Thoracic aorta (tissue), 1 donor: ENCODE results near the genes ZNF787, ZNF582, ZNF71, PEG3 and ZNF749.

GRCh38 chr19:55707275-55708475 is 30.5 kb downstream of the NLRP9 start:
- RAMPAGE, long total RNA: no peak

DNA sequence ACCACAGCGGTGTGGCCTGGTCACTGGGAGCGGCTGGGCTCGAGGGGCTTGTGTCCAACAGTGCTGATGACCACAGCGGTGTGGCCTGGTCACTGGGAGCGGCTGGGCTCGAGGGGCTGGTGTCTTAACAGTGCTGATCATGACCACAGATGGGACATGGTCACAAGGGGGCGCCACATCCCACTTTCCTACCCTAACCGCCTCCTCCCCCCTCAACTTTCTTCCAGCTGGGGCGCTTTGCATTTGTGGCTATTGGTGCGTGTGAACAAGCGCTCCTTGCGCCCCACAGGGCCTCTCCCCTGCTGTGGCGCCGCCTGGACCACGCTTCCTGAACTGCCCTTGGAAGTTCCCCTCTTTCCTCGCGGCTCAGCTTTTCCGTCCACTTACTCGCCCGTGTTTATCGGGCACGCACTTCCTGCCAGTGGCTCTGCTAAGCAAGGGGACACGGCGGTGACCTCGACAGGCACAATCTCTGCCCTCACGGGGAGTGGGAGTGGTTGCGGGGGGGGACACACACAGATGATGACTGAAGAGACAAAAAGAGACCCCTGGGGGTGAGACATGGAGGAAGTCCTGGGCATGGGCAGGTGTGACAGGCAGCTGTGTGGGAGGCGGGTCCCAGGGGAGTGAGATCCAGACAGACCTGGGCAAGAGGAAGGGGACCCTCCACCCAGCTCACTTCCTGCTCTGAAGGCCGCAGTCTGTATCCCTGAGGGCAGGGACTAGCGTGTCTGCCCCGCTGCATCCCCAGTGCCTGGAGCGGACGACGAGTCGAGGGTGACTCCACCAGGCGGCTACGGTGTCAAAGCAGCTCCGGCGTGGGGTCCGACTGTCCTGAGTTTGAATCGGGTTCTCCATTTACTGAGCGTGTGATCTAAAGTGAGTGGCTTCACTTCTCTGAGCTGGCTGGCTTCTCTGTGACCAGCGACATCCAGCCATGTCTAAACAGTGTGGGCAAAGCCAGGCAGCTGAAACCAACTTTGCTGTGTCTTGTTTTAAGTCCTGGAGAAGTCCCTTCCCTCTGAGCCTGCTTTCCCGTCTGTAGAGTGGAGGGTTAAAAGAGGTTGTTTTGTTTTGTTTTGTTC is 40.2 kb downstream of the ZNF787 start:
- RAMPAGE, long total RNA: no peak

DNA sequence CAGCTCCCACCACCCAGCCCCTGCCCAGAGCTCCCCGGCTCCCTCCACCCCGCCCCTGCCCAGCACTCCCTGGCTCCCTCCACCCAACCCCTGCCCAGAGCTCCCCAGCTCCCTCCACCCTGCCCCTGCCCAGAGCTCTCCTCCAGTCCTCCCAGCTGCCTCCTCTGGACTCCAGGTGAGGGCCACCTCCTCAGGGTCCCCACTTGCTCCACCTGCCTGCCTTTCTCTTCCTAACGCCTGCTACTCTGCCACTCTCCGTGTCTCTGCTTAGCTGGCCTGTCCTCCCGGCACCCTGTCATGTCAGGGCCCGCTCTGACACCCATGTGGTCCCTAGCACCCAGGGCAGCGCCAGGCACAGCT is 12.8 kb downstream of the ZNF787 start:
- RAMPAGE, long total RNA: no peak

GRCh38 chr19:56120816-56121799 is at the start of gene ZNF787:
ZNF787 (minus strand) TSS chr19:56121295.
- RAMPAGE, long total RNA: start-site peak on the minus strand at chr19:56121229-56121276, 75 reads; start-site peak on the minus strand at chr19:56121374-56121432, 8 reads; start-site peak on the minus strand at chr19:56121460-56121537, 10 reads

GRCh38 chr19:56392940-56393800 is at the start of gene ZNF582:
ZNF582 (minus strand) TSS chr19:56393534.
- RAMPAGE, long total RNA: start-site peak on the minus strand at chr19:56393505-56393559, 32 reads; start-site peak on the plus strand at chr19:56393609-56393714, 15 reads

GRCh38 chr19:56594810-56595772 is at the start of gene ZNF71:
ZNF71 (plus strand) TSS chr19:56595302.
- RAMPAGE, long total RNA: start-site peak on the plus strand at chr19:56595302-56595316, 61 reads

DNA sequence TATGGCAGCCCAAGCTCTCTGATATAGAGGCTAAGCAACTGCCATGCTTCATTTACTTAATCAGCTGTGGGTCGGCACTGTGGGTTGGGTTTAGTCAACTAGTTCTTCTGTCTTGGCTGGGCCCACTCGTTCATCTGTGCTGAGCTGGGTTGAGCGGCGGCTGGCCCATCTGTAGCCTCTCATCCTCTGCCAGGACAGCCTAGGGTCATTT is 6.5 kb upstream of the ZNF835 start:
- RAMPAGE, long total RNA: no peak

- RAMPAGE, long total RNA: no peak
These were observed 48.8 kb upstream of the ZNF835 start for GRCh38 chr19:56720269-56720817.

DNA sequence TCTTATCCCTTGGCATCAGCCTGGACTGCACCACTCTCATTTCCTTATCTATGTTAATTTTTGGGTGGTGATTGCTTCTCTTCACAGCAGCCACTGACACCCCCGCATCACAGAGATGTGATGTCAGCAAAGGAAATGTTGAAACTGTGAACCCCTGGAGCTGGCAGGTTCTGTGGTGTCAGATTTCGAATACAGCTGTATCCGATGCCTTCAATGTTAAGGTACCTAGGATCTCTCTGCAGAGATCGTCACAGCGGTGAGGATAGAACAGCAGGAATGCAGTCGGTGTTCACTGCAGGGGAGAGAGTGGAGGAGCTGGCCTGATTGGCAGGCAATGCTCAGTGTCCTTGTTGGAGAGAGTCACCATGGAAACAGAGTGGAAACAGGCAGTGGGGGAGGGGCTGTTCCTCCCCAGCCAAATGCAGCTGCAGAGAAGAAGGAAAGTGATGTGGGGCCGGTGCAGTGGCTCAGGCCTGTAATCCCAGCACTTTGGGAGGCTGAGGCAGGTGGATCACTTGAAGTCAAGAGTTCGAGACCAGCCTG is 79.5 kb upstream of the ZNF835 start:
- RAMPAGE, long total RNA: no peak

GRCh38 chr19:56837392-56838579 is 2.7 kb downstream of the PEG3 start:
- RAMPAGE, long total RNA: no peak

DNA sequence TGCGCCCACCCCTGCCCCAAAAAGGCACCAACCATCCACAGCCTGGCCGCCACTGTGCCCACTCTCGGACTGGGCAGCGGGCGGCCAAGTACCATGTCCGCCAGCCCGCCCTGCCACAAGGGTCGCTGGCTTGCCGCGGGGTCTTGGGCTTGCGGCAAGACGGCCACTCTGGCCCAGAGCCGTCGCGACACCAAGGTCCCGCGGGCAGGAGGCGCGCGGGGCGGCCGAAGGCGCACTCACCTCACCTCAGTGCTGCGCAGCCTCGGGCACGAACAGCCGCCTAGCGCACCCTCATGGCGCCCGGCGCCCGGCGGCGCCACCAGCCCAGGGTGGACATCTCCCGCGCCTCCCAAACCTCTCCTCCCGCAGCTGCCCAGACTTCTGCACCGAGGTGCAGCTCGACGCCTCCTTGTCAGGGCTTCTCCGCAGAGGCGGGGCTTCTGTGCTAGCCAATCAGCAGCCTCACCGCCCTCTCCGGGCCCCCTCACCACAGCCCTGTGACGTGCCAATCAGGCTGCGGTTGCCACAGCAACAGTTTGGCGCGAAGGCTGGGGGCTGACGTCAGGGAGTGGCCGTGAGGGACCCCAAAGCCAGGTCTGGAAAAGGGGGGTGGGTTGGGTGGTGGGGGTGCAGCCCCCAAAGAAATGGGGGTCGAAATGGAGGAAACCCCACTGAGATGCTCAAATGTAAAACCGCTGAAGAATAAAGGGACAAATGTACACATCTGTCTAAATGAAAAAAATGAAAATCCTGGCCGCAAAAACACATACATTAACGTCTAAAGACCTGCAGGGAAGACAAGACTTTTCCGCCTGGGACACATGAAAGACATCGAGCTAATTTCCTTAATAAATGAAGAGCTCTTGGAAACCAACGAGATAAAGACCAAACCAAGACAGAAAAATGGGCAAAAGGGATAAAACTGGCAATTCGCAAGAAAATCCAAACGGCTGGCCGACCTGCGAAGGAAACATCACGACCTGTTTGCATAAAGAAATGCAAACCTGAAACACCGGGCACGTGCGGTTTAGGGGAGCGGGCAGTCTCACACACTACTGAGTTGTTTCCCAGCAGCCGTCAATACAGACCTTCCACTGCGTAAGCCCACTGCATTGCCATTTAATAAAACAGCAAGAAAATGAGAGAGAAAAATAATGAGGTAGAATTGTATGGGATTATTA is at the start of gene PEG3:
TSS of gene PEG3 (minus strand) at position 385 of the 1,181 bp plus-strand sequence.
- RAMPAGE, long total RNA: start-site peak on the minus strand centred at position 377 of the sequence, 24 bp wide, 158 reads

- RAMPAGE, long total RNA: no peak
These were observed 134.5 kb upstream of the PEG3 start for GRCh38 chr19:56974831-56975538.

DNA sequence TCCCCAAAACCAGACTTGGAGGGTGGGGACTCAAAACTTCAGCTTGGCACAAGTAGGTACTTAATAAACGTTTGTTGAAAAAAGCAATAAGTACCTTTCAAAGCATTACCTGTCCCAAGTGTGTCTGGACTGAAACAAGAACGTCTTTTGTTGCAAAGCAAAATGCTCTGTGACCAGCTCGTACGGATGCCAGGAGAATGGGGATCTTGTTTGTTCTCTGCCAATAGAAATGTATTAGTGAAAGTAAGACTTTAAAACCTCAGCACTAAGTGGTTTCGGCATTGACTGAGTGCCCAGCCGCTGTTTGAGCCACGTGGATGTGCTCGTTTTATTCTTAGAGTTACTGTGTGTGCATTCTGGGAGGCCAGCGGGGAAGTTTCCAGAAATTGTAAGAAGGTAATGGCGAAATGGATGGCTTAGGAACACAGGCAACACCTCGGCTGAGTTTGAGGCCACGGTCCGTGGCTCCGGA is 117.1 kb upstream of the USP29 start:
- RAMPAGE, long total RNA: no peak

DNA sequence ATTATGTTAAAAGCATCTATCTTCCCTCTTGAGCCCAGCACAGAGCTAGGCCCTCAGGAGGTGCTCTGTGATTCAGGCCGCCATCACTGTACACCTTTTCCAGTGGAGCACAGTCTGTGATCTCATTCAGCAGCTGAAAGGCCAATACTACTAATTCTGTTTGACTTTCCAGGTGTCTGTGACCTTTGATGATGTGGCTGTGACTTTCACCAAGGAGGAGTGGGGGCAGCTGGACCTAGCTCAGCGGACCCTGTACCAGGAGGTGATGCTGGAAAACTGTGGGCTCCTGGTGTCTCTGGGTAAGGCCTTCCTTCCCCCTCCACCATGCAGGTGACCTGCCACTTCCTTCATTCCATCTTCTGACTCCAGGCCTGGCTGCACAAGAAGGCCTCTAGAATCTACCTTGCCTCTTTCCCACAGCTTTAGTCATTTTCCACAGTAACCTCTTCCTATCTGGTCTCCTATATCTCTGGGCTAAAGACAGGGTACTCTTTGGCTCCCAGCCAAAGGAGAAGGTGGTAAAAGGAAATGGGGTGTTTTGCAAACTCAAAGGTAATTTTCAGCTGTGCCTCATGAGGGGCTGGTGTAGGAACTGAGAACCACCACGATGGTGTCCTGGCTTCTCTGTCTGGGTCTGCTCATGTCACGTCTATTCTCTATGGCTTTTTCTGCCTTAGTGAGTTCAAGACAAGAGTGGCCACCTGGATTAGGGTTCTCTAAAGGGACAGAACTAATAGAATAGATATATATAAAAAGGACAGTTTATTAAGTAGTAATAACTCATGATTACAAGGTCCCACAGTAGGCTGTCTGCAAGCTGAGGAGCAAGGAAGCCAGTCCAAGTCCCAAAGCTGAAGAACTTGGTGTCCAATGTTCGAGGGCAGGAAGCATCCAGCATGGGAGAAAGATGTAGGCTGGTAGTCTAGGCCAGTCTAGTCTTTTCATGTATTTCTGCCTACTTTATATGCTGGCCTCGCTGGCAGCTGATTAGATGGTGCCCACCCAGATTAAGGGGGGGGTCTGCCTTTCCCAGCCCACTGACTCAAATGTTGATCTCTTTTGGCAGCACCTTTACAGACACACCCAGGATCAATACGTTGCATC is 2.8 kb downstream of the ZNF264 start:
- RAMPAGE, long total RNA: no peak

DNA sequence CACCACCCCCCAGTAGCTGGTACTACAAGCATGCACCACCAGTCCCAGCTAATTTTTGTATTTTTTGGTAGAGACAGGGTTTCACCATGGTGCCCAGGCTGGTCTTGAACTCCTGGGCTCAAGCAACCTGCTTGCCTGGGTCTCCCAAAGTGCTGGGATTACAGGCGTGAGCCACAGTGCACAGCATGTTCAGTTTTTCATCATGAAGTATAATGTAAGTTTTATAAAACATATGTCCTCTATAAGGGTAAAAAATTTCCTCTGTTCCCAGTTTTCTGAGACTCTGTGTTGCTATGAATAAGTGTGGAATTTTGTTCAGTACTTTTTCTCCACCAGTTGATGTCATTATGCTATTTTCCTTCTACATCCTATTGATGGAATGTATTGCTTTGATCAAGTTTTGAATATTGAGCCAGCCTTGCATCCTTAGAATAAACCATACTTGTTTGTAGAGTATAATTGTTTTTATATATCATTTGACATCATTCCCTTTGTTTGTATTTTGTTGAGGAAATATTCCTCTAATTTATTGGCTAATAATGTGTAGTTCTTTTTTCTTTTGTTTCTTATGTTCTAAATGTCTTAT is 16.3 kb upstream of the AURKC start:
- RAMPAGE, long total RNA: no peak

DNA sequence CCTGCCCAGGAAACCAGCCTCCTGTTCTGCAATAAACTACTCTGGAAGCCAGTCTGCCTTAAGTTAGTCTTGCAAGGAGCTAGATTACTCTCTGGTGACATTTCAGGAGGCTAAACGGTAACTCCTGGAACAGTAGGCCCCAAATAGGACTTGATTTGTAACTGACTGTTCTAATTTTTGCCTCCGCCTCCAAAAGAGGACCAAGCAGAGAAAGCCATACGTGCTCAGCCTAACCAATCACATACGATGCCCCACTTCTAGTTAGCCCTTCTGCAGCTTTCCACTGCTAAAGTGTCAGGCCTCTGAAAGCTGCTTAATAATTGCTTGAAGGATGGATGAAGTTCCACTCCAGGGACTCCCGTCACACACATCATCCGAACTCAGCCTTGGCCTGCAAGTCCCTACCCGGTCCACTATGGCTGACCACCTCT is 751 bp downstream of the ZNF805 start:
- RAMPAGE, long total RNA: no peak

- RAMPAGE, long total RNA: no peak
These were observed 763 bp downstream of the ZNF548 start for GRCh38 chr19:57390195-57391039.

DNA sequence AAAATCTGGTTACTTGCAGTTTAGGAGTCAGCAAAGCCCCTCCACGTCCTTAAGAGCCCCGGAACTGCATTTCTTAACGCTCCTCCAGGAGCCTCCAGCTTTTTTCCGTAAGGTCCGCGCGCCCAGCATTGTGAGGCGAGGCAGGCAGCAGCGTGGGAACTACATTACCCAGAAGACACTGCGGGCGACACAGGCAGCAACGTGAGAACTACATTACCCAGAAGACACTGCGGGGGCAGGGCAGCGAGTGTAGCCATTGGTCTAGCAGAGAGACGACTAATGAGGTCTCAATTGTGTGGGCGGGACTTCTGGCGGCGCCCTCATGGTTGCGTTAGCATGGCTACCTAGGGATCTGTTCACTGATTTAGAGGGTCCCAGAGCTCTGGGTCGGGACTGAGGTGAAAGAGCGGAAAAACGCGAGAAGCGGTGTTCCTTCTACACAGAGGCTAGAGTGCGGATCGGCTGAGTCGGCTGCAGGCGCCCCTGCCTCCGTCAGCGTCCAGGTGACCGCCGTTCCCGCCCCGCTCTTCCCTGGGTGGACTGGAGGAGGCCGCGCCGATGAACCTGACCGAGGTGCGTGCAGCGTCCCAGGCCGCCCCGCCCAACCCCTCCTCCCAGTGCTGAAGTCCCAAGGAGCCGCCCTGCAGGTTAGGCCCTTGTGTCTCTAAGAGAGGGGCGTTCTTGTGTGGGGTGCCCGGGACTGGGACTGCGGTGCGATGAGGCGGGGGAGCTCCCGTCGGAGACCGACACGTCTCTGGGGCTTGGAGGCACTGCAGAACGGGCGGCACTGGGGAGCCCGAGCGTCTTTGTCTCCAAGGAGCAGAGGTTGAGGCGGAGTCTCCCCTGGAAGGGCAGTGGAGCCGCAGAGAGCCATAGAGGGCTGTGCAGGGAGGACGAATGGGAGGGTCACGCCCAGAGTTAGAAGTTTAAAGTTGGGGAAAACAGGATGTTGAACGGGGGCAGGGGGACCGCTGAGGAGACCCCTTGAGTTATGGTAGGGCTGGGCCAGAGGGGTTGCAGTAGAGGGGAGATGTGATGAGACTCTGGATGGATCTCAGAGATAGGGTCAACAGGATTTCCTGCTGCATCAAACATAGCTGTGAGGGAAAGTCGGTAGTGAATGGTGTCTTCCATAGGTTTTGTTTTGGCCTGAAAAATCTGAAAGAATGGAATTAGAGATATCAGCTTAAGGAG is at the start of gene ZNF749:
TSS of gene ZNF749 (plus strand) at position 305 of the 1,194 bp plus-strand sequence.
- RAMPAGE, long total RNA: start-site peak on the plus strand centred at position 302 of the sequence, 55 bp wide, 36 reads

DNA sequence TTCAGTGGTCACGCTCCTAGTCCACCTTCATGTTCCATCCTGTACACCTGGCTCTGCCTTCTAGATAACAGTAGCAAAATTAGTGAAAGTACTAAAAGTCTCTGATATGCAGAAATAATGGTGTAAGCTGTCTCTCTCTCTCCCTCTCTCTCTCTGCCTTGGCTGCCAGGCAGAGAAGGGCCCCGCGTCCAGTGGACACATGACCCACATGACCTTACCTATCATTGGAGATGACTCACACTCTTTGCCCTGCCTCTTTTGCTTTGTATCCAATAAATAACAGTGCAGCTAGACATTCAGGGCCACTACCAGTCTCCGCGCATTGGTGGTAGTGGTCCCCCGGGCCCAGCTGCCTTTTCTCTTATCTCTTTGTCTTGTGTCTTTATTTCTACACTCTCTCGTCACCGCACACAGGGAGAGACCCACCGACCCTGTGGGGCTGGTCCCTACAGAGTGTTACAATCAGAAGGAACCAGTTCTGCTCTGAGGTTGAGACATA is 7.8 kb upstream of the ZNF776 start:
- RAMPAGE, long total RNA: no peak

- RAMPAGE, long total RNA: no peak
These were observed 247 bp upstream of the ZNF552 start for GRCh38 chr19:57815113-57815207.